OCI-LY7 (cell line): ENCODE results near the genes UFSP2 and PDLIM3.

DNA sequence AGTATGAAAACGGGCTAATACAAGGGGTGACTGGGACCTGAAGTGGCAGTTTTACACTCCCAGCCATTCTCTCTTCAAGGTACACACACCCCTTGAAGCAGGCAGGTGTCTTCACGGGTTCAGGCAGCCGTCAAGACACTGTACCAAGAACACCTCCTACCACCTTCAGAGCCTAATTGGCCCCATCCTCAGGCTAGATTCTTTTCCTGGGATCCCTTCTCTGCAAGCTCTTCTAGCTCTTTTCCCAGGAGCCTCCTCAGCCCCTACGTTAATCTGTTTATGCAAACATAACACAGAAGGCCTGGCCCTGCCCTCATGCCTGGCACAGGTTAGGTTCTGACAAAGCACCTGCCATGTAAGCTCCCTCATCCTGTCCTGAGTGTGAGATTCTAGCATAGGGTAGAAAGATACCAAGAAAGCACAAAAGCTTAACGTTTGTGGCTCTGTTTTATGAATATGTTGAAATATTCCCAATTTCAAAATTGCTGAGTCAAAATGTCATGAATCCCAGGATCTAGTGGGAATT is 93.7 kb downstream of the IRF2 start:
- PRO-cap = no peak
- RAMPAGE, long total RNA = no peak

DNA sequence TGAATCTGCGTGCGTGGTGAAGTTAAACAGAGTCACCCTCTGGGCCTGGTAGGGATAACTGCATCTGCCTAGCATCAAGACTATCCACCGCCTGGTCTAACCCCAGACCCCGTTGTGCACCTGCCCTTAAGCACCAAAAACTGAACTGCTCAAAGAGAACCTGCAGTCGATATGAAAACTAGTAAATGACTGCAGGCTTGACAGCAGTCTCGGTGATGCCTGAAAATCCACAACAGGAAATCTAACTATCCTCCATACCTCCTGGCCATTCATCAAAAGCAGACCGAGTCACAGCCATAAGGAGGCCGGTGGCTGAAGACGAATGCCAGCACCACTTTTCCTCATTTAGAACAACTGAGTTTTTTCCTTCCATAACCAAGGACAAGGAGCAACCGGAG is 2.1 kb downstream of the IRF2 start:
- PRO-cap = bidirectional peak, plus-strand start at position 297 of the sequence, minus-strand start at position 173 of the sequence
- RAMPAGE, long total RNA = no peak

DNA sequence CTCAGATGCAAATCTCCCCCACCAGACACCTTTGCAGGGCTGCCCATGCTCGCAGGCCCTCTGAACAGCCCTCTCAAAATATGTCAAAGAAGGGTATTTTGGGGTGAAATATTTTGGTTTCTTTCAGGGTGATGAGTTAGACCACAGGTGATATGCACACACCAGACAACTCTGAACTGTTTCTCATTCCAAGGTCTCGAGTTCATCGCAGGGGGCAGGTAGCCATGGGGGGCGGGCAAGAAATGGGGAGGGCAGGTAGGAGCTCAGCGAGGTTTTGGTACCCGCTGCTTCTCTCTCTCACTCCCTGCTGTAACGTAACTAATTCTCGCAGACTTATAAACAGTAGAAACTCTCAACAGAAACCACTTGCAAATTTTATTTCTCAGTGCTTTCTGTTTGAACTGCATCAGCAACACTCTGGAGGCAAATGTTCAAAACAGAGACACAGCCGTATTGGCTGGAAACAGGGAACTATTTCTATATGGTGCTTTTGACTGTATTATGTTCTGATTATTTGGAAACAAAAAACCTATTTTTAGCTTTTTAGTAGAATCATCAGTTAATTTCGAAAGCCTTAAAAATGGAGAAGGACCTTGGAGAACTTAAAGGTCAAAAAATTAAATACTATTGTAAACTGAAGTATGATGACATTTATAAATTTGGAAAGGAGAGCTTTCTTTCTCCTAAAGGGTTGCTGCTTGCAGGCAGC is 32.1 kb downstream of the CASP3 start:
- PRO-cap = no peak
- RAMPAGE, long total RNA = no peak

DNA sequence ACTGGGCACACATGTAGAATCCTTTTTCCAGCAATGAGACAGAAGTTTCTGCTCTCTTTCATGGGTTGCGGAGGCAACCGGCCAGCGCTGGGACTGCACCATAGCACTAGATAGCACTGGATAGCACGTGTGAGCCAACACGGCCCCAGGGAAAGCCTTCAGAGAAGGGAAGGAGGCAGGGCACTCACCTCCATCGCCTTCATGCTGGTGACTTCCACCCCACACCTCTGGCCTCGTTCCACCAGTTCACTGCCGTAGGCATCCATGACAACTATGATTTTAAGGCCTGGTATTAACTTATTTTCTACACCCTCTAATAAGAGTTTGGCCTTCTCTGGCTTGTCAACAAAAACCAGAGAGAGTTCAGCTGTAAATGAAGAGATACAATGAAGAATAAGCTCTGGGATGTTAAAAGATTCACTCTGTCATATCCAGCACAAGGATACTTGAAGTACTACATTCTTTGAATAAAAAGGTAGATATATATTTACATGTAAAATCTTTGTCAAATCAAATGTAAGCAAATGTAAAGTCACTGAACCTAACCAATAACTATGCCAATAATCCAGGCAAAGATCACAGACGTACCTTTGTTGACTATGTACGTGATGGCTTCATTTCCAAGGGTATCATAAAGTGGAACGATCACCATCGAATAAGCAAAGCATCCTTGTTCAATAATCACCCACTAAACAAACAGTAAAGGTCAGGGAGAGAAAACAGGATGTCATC is 42.6 kb upstream of the CENPU start:
- PRO-cap = no peak
- RAMPAGE, long total RNA = no peak

DNA sequence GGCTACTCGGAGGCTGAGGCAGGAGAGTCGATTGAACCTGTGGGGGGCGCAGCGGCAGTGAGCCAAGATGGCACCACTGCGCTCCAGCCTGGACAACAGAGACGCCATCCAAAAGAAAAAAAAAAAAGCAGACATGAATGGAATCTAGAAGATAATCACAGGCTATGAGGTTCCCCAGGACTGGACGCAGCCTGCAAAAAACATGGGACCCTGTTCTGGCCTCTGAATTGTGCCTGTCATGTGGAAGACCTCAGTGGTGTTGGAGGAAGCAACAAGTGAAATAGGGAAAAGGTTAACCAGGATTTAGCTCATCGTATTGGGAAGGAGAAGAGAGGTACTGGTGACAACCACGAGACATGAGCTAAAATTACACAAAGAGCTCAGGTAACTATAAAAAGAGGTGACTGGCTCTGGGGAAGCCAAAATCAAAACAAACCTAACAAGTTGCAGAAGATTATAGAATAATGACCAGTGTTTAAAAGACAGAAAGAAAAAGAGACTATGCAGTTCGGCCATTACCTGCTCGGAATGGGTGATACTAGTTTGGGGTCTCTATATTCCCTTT is 9.7 kb downstream of the ACSL1 start:
- PRO-cap = no peak
- RAMPAGE, long total RNA = no peak

DNA sequence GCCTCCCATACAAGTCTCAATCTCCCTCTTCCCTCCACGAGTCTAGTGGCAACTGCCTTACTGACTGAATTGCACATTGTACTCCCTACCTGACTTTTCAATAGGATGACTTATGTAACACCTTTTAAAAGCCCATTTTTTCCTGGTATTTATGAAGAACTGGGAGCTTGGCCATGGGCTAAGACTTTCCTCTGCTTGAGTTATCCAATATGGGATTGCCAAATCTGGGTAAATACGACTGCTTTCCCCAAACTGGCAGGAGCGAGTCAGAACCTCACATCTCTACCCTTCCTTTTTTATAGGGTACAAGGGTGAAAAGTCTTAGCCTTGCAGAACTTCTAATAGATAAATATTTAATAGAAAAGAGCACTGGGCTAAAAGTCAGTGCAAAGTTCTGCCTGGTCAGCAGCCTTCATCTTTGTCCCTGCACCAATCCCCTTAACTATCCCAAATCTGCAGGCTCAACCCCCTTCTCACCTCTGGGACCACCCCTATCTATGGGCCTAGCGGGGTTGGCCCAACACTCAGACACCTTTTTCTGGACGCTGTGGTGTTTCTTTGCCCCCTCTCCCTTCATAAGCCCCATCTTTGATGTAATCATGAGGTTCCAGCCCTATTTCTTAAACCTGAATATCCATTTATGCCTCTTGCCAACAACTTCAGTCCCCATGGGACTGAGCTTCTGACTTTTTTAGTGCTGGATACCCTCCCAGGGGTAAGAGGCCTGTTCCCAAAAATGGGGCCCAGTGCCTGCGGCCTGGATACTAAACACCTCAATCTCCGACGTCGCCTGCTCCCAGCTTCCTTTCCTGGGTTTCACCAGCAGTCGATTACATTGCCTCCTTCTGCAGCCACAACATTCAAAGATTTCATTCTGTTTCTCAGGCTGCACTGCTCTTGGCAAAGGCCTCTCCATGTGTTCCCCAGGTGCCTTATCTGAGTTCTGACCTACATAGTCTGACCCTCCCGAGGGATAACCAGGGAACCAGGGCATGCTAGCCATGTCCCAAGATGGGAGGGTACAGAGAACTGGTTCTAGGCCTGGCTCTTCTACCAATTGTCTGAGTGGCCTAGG is 61.8 kb upstream of the ACSL1 start:
- PRO-cap = no peak
- RAMPAGE, long total RNA = no peak

DNA sequence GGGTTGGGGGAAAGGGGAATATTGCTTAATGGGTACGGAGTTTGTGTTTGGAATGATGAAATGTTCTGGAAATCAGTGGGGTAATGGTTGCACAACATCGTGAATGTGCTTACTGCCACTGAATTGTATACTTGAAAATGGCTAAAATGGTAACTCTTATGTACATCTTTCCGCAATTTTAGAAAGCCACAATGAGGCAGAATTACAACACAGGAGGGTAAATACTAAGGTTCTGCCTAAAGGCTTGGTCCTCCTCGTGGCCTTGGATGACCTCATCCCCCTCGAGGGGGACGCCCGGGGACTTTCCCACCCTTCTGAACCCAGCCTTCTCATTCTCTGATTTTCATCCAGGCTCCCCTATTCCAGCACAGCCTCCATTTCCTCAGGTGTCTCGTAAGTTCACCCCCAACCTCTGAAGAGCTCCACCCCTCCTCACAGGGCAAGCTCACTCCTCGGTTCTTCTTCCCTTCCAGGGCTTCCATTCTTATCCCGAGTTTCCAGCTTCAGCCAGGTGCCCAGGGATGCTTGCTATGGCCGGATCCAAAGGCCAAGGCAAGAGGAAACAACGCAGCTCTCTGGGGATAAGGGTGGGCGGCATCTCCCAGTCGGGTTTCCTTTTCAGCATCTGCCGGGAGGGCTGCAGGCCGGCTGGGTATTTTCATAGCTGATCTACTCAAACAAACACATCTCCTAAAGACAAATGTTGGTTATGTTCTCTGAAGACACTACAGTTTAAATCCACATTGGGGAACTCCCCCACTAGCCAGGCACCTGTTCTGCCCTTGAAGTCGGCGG is 71.3 kb upstream of the ACSL1 start:
- PRO-cap = no peak
- RAMPAGE, long total RNA = no peak

- PRO-cap = no peak
- RAMPAGE, long total RNA = no peak
These were observed 73.0 kb upstream of the ACSL1 start for GRCh38 chr4:184898755-184899181.

- PRO-cap = no peak
- RAMPAGE, long total RNA = no peak
These were observed 29.6 kb upstream of the HELT start for GRCh38 chr4:184988689-184989101.

DNA sequence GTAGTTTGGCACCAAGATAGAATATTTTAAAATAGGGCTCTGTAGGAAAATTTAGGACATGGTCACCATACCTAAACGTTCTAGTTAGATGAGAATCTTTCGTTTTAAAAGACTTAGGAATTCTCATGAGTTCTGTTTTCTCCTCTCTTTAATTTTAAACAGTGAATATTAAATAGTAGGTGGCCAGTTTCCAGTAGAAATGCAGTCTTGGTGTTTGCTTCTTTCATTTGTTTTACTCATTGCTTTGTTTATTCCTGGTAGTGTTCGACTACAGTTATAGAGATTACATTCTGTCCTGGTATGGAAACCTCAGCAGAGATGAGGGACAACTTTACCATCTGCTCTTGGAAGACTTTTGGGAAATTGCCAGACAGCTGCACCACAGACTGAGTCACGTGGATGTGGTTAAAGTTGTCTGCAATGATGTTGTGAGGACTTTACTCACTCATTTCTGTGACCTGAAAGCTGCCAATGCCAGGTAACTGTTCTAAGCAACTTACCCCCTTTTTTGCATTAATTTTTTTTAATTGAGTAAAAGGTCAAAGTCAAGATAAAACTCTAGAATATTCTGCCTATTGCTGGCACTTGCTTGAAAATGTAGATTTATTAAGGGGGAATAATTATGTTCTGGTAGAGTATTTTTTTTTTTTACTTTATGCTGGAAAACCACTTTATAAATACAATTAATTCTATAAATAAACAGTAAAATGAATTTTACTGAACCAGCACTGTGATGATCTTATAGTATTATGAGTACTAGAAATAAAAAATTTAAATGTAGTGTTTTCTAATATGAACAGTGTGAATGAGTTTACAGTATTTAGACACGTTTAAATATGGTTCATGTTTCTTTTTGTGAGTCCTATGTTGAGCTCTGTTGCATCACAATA is 49.4 kb downstream of the SNX25 start:
- PRO-cap = no peak
- RAMPAGE, long total RNA = no peak

DNA sequence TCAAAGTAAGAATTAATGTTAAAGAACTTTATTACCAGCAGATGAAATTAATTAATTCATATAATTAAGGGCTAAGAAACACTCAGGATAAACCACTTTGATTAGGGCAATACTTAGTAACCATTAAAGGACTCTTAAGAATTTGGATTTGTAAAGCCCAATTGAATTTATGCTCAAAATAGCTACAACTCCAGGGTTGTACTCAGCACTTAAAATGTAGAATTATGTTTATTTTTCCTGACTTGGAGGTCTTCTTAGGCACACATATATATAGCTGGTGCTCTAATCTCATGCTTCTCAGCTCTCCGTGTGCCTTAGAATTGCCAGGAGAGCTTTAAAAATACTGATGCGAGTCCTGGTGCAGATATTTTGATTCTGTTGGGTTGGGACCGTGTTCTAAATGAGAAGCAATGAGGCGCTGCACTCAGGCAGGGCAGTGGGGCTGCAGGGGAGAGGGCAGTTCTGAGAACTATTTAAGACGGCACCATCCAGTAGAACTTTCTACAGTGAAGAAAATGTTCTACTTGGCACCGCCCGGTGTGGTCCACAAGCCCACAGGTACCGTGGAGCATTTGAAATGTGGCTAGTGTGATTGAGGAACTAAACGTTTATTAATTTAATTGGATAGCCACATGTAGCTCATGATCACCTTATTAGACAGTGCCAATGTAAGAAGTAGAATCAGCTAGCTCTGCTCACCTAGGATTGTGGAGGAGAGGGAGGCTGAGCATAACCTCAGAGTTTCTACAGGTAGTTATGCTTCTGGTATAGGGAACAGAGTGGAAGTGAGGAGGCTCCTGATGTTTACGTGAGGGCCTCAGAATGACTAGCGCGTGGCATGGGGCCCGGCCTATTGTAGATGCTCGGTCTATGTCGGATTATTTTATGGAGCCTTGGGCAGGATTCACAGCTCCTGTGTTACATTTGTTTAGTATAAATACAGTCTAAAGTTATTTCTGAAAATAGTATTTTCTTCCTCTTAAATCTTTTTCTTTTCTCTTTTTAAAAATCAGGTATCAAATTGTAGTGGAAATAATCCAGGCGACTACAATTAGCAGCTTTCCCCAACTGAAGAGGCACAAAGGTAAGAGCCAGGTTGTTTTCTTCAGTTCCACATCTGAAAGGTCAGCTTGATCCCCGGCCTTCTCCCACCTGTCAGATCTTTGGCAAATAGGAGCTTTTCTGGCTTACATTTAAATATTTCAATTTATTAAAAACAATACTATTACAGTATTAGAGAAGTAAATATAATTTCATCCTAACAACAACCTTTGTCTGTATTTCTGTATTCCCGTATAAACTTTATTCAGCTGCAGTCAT is 78.1 kb downstream of the SNX25 start:
- PRO-cap = no peak
- RAMPAGE, long total RNA = no peak

DNA sequence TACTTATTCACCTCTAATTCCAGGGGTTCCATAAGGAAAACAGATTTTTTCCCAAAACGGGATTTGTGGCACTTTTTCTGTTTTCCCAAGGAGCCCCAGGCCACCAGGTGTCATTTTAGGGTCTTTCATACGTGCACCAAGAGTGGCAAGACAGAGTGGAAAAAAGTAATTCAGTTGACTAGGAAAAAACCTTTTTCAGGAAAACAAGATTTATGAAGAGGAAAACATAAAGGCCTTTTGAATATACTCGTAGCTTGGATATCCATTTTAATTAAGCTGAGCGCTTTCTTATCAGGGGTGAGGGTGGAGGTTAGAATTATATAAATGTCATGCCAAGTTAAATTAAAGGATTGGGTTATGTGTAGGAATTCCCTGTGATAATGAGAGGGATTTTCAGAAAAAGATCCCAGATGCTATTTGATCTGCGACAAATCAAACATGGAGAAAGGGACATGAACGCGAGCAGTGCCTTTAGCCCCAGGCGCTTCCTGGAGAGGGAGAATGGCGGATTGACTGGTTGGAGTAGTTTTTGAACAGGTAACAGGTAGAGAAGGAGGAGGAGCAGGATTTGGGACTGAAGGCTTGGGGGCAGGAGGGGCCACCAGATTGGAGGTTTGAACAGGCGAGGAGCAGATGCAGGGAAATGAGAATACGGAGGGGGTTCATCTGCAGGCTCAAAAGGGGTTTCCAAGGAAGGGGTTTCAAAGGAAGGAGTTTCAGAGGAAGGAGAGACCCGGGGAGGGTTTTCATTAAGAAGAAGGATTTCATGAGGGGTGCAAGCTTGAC is 67.2 kb downstream of the LRP2BP start:
- PRO-cap = no peak
- RAMPAGE, long total RNA = no peak

- PRO-cap = no peak
- RAMPAGE, long total RNA = no peak
These were observed 2.8 kb downstream of the ANKRD37 start for GRCh38 chr4:185399336-185399983.

DNA sequence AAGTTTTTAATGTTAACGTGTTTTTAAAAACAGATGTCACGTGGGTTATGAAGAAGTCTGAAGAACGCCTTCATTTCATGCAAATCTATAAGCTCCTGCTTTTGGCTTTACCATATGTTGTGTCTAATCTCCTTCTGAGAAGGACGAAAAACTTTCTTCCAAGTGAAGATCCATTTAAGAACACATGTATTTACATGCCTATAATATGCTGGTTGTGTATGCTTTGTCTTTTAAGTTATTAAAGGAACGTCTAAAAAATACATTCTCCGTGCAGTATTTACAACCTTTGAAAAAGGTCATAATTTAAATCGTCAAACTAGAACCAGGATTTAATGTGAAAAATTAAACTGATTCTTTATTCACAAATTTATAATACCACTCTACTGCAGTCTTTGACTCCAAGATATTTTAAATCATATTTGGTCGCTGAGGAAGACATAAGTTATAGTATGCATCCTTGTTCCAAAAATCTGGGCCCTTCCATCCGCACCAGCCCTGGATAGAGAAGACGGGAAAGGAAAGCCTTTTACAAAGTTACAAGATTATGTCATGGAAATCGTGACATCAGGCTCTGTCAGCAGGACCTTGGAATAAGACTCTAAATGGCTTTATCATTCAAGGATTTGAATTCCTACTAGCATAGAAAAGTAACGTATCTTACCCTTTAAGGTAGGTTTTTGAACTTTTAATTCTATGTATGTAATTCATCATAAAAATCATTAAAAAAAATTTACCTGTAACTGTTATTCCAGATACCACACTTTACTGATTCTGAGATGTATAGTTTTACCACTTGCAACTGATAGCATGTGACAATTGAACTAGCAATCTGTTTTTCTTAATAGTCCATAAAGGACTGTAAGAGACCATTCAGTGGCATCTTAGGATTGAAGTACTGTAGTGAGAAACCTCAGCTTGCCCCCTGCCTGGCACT is 3.6 kb downstream of the ANKRD37 start:
- PRO-cap = no peak
- RAMPAGE, long total RNA = no peak

- PRO-cap = bidirectional peak, plus-strand start at chr4:185425758, minus-strand start at chr4:185425756; unidirectional peak, minus-strand start at chr4:185425833
- RAMPAGE, long total RNA = start-site peak on the minus strand at chr4:185425874-185425930, 76 and 23 reads in 2 replicates
These were observed at the start of gene UFSP2 for GRCh38 chr4:185425130-185426101. Gene UFSP2 (minus strand): TSS chr4:185425964.

- PRO-cap = no peak
- RAMPAGE, long total RNA = no peak
These were observed 3.6 kb downstream of the PDLIM3 start for GRCh38 chr4:185531571-185532153.

GRCh38 chr4:185535317-185535947 is at the start of gene PDLIM3:
Gene PDLIM3 (minus strand): TSS chr4:185535507.
- PRO-cap = no peak
- RAMPAGE, long total RNA = no peak

GRCh38 chr4:185542928-185543347 is 7.6 kb upstream of the PDLIM3 start:
- PRO-cap = no peak
- RAMPAGE, long total RNA = no peak

DNA sequence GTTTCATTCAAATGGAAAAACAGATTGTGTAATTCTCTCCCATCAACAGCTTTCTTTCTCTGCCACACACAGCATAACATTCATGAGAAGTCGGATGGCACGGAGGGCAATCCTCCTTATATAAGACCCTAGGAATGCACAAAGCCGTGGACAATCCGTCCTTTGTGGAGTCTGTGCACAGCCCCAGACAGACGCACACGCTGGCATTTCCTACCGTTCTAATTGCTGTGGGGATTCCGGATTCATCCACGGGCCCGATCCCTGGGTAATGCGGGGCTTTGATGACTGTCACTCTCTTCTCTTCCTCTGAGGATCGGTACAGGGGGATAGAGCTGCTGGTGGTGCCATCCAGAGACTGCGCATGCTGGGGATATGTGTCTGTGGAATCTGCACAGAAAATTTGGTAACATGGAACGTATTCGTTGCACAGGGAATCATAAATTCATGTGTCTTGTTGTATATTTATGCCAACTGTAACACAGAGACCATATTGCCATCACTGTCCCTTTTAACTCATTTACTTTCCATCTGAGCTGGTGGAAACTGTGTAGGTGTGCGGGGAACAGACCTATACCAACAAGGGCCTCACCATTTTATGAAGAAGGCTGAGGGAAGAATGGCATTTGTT is 122.0 kb upstream of the PDLIM3 start:
- PRO-cap = no peak
- RAMPAGE, long total RNA = no peak

GRCh38 chr4:185675119-185675973 is 136.6 kb downstream of the SORBS2 start:
- PRO-cap = no peak
- RAMPAGE, long total RNA = no peak